ENCODE results near the genes KCNH8 and PP2D1.

- PRO-cap, result bidirectional peak, plus-strand start at chr3:19148195, minus-strand start at chr3:19148065; bidirectional peak, plus-strand start at chr3:19148239, minus-strand start at chr3:19148238; bidirectional peak, plus-strand start at chr3:19148297, minus-strand start at chr3:19148275; bidirectional peak, plus-strand start at chr3:19148350, minus-strand start at chr3:19148343; bidirectional peak, plus-strand start at chr3:19148516, minus-strand start at chr3:19148554
These were observed at the start of gene KCNH8 for GRCh38 chr3:19147850-19149185. TSS of gene KCNH8 (plus strand) at chr3:19148510.

DNA sequence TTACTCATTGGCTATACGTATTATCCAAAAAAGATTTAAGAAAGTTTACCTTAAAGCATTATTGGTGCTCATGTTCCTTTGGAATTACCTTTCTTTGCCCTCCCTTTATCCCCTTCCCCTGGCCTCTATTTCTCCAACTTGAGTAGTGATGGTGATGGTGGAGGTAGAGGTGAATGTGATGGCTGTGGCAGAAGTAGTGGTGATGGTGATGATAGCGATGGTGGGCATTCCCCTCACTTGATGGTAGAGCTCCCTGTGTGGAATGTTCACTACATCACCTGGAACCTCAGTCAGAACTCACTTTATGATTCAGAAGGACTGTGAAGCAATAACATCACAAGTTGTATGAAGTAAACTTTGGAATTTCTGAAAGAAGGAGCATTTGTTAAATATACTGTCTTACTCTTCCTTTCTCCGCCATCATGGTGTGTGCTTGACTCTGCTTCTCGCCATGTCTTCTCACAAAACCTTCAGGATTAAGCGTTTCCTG lies at the start of gene PP2D1:
Gene PP2D1 (minus strand): TSS at position 264 of the 490 bp plus-strand sequence.
- PRO-cap, result no peak

DNA sequence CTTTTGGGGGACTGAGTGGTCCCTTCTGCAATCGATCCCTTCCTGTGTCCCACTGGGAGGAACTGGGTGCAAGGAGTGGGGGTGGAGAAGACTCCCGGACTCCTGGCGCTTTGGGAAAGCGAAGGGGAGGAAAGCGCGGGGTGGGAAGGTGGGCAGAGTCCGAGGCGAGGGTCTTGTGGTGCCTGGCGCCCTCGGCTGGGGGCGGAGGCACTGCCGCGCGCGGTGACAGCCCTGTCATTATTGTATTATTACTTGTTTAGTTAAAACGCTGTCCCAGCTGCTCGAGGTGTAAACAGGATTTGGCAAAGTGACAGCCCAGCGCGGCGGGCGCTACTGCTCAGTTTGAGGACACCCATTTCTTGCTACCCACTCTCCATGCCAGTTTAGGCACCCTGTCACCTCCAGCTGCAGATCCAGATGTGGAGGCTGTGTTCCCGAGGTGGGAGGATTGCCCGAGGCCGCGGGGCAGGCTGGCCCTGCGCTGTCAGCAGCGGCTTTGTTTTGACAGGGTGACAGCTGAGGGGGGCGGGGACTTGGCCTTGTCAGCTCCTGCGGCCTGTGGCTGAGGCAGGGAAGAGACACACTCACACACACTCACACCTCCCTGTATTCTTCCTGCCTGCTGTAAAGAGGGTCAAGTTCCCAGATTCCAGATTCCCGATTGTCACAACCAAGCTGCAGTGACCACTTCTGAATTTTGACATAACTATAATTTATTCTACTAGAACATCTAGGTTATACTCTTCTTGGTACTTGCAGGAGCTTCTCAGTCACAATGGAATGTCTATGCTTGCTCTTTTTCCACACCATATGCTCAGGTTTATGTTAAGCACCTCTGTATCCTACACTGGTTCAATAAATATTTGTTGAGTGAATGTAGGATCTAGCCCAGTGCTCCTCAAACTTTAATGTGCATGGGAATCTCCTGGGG lies 1.2 kb downstream of the KAT2B start:
- PRO-cap, result unidirectional peak, minus-strand start at position 239 of the sequence; bidirectional peak, plus-strand start at position 561 of the sequence, minus-strand start at position 428 of the sequence

GRCh38 chr3:21644979-21645496 lies 106.0 kb downstream of the ZNF385D start:
- PRO-cap, result no peak

DNA sequence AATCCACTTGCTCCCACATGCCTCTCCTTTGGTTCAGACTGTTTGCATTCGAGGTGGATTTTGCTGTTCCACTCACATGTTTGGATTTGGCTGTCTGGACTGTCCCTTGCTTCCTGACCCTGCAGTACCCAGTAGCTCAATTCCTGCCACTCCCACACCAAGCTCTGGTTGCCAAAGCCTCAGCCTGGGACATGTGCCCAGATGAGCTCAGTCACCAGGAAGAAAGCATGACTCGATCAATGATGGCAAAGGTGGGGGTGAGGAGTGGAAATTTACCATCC lies 45.3 kb downstream of the ZNF385D start:
- PRO-cap, result no peak

DNA sequence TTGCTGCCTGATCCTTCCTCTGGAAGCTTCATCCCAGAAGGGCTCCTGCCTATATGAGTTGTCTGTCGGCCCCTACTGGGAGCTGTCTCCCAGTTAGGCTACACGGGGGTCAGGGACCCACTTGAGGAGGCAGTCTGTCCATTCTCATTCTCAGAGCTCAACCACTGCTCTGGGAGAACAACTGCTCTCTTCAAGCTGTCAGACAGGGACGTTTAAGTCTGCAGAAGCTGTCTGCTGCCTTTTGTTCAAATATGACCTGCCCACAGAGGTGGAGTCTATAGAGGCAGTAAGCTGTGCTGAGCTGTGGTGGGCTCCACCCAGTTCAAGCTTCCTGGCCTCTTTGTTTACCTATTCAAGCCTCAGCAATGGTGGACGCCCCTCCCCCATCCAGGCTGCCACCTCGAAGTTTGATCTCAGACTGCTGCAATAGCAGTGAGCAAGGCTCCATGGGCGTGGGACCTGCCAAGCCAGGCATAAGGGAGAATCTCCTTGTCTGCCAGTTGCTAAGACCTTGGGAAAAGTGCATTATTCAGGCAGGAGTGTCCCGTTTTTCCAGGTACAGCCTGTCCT lies 167.3 kb upstream of the UBE2E2 start:
- PRO-cap, result no peak

GRCh38 chr3:23392594-23393741 lies 189.8 kb downstream of the UBE2E2 start:
- PRO-cap, result no peak

DNA sequence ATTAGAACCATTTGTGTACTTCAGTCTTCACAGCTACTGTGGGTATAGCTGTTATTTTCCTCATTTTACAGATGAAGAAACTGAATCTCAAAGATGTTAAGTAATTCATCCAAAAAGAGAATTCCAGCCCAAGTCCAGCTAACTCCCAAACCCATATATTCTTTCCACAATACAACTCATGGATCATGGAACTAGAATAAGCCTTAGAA lies 281.4 kb upstream of the UBE2E1 start:
- PRO-cap, result no peak

- PRO-cap, result no peak
These were observed 155.2 kb upstream of the UBE2E1 start for GRCh38 chr3:23650624-23650892.

DNA sequence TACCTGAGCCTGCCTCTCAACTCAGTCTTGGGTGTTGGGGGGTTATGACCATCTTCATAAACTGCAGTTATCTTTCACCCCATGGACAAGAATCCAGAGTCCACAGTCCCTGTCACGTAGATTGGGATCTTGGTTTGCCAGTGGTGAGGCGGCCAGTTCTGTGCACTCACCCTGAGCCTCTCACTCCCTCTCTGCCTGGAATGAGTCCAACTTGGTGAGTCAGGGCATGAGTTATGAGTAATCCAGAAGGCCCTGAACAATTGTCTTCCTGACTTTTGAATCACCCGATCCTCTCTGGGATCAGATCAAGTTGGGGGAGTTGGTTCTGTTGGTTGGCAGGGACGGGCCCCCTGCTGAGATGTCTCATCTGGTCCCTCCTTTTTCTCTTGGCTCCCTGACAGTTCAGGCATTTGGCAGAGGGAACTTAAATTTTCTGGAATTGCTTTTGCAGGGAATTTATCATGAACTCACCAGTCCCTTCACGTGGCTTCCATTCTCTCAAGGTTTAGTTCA lies 120.0 kb upstream of the UBE2E1 start:
- PRO-cap, result no peak

DNA sequence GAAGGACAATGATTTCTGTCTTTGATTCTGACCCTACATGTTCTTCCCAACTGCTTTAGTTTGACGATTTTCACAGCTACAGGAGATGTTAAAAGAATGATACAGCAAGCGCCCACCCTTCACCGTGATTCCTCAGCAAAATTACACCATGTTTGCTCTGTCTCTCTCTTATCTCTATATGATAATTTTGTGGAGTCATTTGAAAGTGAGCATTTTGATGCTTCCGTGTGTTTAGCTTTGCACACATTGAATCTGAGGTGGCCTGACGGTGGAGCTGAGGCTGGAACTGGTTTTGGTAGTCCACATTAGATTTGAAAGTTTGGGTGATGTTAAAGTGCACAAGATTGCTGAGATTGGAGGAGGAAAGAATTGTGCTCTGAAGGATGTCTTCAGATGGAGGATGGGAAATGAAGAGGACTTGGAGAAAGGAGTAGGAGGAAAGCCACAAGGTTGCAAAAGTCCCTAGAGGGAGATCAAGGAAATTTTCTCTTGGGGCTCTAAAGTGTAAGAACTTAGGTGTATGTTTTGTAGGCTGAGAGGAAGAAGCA lies 12.7 kb downstream of the UBE2E1 start:
- PRO-cap, result no peak

DNA sequence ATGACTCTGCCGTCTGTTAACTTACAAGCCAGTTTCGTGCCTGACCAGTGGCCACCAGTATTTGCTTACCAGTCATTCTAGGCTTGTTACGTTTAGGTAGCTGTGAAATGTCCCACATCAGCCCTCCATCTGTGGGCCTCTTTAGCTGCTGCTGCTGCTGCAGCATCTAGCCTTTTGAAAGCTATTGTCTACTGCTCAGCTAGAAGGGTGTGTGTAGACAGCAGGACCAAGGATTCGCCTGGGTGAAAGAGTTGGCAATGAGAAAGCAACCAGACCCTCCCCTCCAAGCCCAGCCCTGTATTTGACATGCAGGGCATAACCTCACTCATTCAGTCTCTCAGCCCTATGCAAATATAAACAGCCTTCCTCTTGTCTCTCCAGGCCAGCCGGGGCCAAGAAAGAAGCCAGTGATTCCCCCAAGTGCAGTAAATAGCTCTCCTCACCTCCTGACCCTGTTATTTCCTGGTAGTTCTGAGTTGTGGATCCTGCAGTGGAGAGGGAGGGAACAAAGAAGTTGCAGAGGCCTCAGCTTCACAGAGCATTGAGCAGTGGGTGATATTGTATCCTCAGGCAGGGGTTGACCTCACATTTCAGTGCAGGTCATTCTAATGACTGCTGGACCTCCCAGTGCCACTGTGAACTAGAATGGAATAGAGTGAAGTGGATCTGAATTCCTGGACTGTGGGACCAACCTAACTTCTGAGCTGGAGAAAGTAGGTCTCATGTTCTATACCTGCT lies 50.9 kb downstream of the NKIRAS1 start:
- PRO-cap, result no peak

DNA sequence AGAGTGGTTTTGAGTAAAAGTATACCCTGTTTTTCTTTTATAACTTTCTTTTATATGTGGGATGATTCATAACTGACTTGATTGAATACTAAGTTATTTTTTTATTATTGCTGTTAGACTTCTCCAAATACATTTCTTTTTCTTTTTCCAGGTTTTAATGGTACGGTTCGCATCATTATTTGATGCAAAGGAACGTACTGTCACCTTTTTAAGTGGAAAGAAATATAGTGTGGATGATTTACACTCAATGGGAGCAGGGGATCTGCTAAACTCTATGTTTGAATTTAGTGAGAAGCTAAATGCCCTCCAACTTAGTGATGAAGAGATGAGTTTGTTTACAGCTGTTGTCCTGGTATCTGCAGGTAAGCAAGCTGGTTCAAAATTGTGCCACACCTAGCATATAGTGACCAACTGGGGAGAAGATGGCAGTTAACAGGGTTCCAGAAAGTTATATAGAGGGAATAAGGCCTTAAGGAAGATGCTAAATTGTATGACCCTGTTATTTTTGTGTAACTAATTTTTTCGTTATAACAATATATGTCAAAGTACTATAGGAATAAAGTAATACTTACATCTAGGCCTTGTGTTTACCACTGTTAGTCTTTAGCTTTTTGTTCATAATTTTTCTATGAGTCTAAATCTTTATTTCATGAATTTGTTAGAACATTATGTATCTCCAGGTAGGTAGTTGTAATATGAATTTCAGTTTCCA lies 22.7 kb downstream of the NR1D2 start:
- PRO-cap, result no peak

DNA sequence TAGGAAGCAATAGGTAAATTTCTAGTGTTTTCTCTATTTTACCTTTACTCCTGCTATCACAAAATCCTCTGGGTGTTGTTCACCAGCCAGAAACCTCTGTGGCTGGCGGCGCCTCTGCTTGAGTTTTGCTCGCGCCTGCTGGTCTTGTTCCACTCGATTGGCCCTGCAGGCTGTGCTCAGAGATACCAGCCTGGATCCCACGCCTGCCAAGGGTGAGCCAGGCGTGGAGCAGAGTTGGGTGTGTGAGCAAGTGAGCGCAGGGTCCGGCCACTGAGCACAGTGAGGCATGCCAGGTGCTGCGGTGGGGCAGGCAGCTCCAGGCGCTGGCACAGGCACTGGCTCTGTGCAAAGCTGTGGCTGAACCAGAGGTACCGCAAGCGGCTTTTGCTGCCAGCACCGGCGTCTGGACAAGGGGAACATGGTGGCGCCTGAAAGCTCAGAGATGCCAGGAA lies 73.6 kb downstream of the NR1D2 start:
- PRO-cap, result no peak

GRCh38 chr3:24100869-24101442 lies 155.9 kb downstream of the NR1D2 start:
- PRO-cap, result no peak

DNA sequence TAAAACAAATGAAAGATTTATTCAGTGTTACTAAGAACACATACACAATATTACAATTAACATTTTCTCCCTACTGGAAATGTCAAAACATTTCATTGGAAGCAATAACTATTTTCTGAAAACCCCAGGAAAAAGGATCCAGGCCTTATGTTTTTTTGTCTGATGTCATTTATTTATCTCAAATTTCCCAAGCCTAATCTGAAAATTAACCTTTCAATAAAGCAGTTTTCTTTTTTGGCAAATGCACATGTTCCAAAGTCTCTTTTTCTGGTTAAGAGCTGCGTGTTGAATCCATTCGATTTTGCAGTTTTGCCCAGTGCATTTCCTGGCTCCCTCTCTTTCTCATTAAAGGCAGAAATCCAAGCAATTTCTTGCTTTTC lies 222.3 kb downstream of the NR1D2 start:
- PRO-cap, result no peak

GRCh38 chr3:24220726-24221366 lies 273.8 kb downstream of the THRB start:
- PRO-cap, result no peak

DNA sequence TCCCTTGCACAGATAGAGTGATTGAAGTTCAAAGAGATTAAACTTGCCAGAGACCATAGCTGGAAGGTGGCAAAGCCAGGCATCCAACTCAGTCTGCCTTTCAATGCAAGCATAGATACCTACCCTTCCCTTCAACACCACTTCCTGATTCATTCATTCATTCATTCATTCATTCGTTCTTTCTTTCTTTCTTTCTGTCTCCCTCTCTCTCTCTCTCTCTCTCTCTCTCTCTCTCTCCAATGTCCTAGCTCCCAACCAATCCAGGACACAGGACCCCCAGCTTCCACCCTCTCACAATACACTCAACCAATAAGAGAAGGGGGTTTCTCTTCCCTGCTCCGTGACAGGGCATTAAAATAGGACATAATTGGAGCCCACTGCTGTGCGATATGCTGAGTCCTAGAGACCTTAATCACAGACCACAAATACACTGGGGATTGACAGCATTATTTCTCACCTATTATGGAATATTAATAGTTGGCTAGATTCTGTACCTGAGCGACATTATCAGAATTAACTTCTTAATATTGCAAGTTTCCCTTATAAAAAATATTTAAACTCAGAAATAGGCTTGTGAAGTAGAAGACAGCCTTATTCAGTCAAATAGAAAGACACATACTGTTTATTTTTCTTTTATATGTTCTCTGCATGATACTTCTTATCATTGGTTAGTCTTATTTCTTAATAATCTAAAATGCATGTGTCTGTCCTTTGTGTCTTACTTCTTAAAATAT lies 12.1 kb downstream of the THRB start:
- PRO-cap, result no peak

DNA sequence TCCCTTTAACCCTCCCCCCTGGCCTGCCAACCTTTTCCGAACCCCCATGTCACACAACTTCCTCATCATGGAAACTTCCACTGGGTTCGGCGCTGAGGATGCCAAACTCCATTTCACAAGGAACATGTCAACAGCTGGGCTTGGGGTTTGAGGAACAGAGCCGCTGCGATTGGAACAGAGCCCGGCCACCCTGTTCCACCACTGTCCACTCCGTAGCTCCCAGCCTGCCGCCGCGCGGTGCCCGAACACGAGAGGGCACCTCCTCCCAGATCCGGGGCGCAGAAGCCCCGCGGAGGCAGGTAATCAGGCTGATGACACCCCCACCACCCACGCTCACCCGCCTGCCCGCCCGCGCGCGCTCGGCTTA lies 474 bp downstream of the THRB start:
- PRO-cap, result bidirectional peak, plus-strand start at position 157 of the sequence, minus-strand start outside the sequence

DNA sequence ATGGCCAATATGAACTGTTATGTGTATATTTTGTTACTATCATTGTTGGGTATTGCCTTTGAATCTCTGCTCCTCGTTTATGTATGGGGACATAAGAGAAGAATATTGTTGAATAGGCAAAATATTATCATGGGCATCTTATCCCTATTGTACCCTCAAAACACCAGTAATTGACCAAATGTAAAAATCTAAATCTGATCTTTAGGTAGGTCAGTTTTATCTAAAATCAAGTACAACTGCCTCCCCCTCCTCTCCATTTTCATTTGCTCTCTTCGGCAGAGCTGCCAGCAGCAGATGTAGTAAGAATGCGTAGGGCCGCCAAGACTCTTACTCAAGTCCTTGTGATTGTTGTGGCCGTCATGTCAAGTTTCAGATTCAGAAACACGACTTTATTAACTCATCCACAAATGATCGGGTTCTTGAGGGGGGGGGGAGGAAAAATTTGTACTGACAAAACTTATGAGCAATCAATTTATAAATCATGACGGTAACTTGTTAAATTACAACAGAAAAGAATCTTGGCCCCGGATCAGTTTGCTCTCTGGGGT lies 106.8 kb upstream of the THRB start:
- PRO-cap, result no peak